SUDHL5 (cell line): ENCODE data around the gene SLC1A1.

GRCh38 chr9:4035322-4036292 is 264.3 kb downstream of the GLIS3 start:
- PRO-cap: no peak

- PRO-cap: no peak
Measured at GRCh38 chr9:4111302-4111676, 188.6 kb downstream of the GLIS3 start.

- PRO-cap: no peak
Measured at GRCh38 chr9:4301963-4302688, 2.3 kb upstream of the GLIS3 start.

DNA sequence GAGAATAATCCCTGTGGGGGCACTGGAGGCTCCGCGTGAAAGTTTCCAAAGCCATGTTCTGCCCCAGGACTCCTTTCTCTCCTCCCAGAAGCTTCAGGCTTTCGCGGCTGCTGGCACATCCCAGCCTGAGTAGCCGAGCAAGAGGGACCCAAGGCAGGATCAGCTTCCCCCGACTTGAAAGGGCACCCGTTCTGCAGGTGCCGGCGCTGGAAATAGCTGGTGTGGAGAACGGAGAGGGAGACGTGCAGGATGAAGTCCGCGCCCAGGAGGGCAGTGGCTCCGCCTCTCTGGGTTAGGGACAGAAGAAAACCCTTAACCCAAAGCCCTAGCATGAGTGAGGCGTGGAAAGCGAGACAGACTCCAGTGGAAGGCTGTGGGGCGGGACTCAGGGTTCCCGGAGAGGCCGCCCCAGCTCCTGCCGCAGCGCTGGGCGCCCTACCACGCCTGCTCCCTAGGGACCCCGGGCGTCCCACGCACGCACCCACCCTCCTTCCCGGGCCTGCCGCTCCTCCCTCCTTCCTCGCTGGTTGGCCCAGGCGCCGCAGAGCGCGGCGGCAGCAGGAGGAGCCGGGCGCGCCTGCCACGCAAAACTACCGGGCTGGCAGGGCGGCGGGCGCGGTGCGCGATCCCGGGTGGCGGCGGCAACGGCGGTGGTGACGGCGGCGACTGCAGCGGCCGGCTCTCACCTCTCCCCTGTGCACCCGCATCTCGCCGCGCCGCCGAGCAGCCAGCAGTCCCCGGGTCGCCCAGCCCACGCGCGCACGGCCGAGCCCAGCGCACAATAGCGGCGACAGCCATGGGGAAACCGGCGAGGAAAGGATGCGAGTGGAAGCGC is at the start of gene SLC1A1:
SLC1A1 (plus strand) TSS at position 585 of the 835 bp plus-strand sequence.
- PRO-cap: no peak

GRCh38 chr9:4507154-4508071 is 17.1 kb downstream of the SLC1A1 start:
- PRO-cap: no peak

DNA sequence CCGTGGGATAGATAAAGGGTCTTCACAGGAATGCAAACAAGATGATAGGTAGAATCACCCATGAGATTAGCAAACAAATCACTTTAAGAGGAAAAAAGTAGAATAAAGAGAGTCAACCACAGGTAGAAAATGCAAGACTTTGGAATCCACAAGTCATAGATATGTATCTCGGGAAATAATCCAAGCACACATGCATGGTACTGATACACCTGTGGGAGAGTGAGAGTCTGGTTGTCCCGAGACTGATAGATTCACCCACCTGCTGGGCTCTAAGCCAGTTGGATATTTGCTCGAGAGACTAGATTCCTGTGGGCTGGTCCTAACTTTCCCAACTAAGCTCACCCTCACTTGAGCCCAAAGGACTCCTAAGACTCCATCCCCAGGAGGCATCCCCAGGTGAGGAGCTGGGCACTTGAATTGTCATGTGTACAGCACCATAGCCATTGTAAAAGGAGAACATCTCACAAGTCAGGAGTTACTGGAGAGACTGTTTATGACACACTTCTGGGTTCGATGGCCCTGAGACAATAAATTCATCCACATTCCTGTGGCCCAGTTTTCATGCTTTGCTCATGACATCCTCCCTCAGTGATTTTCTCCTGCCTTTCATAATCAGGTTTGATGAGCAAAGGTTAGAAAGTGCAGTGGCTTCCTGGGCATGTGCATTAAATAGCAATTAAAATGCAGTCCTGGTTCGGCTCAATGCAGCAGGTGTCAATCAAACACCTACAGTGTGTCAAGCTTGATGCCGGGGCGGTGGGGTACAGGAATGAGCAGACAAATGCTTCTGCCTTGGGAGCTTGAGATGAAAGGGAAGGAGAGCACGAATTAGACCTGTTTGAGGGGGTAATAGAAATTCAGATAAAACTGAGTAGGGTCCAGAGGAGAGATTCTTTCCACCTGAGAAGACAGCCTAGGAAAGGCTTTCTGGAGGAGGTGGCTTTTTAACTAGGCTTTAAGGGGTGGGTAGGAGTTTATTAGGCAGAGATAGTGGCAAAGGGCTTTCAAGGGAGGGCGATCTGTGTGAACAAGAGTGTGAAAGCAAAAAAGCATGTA is 18.2 kb downstream of the SLC1A1 start:
- PRO-cap: no peak

DNA sequence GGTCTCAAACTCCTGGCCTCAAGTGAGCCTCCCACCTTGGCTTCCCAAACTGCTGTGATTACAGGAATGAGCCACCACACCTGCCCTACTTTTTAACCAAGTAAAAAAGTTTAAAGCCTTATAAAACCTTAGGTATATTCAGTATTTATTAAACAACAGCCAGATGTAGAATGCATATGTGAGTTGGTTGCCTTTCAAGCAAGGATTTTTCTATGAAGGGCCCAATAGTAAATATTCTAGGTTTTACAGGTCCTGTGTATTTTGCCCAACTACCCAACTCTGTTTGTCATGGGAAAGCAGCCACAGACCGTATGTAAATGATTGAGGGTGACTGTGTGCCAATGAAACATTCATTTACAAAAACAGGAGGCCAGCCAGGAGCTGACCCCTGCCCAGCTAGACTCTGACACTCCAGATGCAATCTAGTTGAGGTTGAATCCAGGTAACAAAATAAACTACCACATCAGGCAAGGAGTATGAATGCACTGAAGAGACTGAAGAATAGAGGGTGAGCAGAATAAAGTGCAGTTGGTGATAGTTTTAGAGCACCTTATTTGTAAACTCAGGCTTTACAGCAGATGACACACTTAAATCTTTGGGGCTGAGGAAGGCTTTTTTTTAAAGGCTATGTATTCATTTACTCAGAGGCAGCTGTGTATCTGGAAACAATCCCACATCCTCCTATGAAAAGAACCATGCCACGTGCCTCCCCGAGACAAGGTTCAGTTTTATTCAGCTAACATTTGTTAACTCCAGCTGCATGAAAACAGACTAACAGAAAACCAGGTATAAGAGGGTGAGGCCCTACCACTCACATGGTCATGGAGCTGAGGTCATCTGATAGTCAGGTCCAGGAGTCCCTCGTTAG is 60.6 kb downstream of the SLC1A1 start:
- PRO-cap: no peak

DNA sequence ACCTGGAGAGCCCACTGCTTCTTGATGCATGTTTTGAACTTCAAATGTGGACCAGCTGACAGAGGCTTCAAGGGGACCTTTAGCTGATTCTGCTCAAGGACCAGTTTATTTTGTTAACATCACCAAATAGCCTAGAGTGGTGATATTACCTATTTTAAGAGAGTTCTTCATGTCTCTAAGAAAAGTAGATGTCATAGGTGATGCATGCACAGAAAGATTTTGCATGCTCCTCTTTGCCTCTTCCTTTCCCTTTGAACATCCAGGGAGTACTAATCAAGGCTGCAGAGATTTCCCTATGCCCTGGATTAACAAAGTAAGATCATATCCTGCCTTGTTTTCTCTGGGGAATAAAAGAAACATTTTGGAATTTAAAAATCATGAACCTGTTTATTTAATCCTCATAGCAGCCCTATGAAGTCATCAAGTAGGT is 63.4 kb downstream of the SLC1A1 start:
- PRO-cap: no peak

DNA sequence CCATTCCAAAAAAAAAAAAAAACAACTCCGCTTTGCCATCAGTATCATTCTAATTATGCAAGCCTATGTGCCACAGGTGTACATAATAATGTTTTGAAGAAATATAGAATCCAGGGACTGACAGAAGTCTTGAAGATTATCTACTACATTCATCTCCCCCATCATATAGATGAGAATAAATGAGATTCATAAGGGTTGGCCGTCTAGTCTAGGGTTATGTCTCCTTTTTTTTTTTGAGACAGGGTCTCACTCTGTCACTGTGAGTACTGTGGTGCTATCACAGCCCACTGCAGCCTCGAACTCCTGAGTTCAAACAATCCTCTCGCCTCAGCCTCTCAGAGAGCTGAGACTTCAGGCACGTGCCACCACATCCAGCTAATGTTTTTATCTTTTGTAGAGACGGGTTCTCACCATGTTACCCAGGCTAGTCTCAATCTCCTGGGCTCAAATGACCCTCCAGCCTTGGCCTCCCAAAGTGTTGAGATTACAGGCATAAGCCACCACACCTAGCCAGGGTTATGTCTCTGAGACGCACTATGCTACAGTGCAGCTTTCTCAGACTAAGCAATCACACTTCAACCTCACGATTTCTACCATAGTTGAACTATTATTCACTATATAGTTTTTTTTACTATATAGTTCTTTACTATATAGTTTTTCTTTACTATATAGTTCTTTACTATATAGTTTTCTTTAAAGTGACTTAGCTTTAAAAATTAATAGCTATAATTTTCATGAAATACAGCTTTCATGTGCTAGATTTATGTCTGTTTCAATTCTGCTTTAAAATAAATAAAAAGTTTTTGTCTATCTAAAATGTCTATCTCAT is 4.3 kb downstream of the AK3 start:
- PRO-cap: no peak

- PRO-cap: bidirectional peak, plus-strand start at chr9:4792944, minus-strand start at chr9:4792673
Measured at GRCh38 chr9:4792170-4792841, 438 bp upstream of the RCL1 start.

GRCh38 chr9:4794233-4794656 is 1.5 kb downstream of the RCL1 start:
- PRO-cap: no peak

DNA sequence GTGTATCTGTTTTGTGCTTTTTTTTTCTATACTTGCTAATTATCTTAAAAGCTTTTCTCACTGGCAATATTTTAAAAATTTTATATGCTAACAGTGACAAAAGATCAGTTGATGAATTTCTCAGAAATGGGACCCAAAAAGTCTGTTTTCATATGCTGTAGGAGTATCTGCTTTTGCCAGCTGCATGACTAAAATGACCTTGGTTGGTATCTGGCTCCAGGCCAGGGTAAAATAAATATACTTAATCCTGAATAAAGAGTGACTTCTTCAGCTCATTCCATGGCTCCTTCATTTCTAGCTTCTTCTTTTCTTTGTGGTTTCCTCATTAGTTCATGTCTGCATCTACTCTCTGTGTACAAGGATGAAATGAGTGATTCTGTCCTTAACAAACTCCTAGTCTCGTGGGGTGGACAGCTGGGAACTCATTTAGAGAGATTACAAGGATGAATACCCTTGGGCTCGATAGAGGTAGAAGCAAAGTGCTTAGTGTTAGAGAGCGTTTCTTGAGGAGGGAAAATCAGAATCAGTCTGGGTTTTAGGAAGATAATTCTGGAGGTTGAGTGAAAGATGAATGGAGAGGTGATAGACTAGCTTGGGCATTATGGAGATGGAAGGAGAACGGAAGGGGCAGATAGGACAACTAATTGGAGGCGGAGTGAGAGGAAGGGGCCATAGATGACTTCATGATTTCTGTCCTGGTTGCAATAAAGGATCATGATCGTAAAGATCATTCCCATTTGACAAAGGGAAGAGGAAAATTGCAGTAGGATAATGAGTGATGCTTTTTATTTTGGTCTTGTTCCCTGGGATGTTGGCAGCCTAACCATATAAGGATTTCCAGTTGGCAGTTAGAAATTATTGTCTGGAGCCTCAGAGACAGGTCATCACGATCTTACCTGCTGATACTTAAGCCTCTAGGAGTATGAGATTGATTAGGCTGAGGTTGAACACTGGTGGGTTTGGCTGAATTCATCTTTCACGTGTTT is 36.2 kb downstream of the RCL1 start:
- PRO-cap: no peak

- PRO-cap: no peak
Measured at GRCh38 chr9:4942275-4942604, 42.8 kb upstream of the JAK2 start.

DNA sequence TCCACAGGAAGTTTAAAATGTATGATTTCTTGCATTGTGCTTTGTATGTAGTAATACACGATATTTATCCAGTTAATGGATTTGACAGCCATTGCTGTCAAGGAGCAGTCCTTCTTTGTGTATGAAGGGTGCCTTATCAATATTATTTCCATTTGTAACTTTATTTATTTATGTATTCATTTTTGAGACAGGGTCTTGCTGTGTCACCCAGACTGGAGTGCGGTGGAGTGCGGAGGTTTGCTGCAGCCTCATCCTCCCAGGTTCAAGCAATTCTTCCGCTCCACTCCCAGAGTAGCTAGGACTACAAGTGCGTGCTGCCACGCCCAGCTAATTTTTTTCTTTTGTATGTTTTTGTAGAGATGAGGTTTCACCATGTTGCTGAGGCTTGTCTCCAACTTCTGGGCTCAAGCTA is 36.4 kb downstream of the JAK2 start:
- PRO-cap: no peak

DNA sequence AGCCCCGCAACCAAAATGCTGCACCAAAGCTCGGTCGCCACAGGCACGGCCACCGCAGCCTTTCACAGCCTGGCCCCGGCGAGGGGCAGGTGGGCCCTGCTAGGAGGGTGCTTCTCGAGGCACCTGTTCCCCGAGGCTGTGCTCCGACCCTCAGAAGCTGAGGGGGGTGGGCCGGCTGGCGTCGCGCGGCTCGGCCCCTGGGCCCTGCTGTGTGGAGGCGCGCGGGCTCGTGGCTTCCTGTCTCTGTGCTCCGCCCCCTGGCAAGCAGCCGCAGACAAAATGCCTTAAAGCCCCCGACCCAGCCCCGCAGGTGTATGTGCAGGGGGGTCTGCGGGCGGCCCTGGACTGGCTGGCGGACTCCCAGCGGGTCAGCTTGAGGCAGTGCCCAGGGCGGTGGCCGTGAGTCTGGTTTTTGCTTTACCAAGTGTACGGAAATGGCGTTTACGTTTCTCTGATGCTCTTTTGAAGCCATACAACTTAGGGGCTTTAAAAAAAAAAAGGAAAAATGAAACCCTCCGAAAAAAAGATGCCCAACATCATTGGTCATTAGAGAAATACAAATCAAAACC is 57.8 kb downstream of the JAK2 start:
- PRO-cap: no peak

DNA sequence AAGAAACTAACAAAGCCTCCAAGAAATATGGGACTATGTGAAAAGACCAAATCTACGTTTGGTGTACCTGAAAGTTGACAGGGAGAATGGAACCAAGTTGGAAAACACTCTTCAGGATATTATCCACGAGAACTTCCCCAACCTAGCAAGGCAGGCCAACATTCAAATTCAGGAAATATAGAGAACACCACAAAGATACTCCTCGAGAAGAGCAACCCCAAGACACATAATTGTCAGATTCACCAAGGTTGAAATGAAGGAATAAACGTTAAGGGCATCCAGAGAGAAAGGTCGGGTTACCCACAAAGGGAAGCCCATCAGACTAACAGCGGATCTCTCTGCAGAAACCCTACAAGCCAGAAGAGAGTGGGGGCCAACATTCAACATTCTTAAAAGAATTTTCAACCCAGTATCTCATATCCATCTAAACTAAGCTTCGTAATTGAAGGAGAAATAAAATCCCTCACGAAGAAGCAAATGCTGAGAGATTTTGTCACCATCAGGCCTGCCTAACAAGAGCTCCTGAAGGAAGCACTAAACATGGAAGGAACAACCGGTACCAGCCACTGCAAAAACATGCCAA is 51.2 kb downstream of the INSL6 start:
- PRO-cap: no peak

DNA sequence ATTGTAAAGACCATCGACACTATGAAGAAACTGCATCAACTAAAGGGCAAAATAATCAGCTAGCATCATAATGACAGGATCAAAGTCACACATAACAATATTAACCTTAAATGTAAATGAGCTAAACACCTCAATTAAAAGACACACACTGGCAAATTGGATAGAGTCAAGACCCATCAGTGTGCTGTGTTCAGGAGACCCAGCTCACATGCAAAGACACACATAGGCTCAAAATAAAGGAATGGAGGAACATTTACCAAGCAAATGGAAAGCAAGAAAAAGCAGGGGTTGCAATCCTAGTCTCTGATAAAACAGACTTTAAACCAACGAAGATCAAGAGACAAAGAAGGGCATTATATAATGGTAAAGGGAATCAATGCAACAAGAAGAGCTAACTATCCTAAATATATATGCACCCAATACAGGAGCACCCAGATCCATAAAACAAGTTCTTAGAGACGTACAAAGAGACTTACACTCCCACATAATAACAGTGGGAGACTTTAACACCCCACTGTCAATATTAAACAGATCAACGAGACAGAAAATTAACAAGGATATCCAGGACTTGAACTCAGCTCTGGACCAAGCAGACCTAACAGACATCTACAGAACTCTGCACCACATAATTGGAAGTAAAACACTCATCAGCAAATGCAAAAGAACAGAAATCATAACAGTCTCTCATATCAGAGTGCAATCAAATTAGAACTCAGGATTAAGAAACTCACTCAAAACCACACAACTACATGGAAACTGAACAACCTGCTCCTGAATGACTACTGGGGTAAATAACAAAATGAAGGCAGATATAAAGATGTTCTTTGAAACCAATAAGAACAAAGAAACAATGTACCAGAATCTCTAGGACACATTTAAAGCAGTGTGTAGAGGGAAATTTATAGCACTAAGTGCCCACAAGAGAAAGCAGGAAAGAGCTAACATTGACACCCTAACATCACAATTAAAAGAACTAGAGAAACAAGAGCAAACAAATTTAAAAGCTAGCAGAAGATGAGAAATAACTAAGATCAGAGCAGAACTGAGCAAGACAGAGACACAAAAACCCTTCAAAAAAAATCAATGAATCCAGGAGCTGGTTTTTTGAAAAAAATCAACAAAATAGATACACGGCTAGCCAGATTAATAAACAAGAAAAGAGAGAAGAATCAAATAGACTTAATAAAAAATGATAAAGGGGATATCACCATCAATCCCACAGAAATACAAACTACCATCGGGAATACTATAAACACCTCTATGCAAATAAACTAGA is 50.3 kb downstream of the INSL6 start:
- PRO-cap: no peak

- PRO-cap: no peak
Measured at GRCh38 chr9:5459321-5459658, 8.9 kb downstream of the CD274 start.

- PRO-cap: no peak
Measured at GRCh38 chr9:5488465-5489061, 21.8 kb upstream of the PDCD1LG2 start.

GRCh38 chr9:5510683-5511103 is 362 bp downstream of the PDCD1LG2 start:
- PRO-cap: no peak